ENCODE results near the genes GNB4 and FXR1.

DNA sequence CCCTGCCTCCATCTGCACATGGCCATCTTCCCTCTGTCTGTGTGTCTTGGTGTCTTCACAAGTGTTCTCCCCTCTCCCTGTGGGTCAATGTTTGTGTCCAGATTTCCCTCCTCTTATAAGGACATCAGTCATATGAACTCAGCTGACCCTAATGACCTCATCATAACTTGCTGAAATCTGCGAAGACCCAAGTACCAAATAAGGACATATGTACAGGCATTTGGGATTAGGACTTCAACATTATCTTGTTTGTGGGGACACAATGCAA, 372.6 kb upstream of the TBL1XR1 start:
- PRO-cap, result no peak

DNA sequence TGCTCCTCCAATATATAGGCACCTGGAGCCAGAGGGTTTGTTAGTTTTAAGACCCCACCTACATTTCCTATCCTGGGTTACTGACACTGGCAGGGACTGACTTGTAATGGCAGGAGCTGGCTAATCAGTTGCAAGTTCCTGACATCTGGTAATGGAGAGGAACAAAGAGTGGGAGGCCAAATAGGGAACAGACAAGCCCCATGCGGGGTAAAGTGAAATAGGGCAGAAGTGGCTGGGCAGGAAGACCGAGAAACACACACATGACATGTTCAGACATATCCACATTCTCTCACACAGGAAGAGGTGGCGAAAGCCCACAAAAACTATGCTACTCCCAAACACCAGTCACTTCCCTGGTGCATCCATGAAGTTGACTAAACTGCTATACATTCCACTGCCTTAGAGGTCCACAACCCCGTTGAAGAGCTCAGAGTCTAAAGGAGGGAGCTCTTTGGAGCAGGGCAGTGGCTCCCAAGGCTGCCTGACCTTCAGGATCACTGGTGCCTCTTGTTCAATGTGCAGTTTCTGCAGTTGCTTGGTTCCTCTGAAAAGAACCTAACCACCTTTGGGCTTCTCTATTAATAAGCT, 394.1 kb upstream of the TBL1XR1 start:
- PRO-cap, result no peak

DNA sequence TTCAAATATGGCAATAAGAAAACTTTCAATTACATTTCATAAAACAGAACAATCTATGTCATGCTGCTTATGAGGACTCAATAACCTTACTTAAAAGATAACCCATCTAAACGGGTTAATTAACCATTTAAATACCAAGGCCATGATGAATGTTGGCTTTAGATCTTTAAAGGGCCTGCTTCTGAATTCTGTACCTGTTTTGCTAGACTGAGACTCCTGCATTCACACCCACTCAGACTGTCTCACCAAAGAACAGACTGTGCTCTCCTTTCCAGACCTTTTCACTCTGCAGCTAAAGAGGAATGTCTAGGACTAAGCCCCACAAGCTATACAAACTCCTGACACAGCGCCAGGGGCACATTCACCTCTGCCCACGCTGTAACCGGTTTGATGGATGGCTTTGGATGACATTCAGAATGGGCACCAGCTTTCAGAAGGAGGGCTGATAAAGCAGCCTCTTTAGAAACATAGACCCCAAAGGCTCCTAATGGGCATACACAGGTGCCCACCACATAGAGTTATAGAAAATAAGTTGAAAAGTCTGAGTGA, 200.0 kb downstream of the KCNMB2 start:
- PRO-cap, result no peak

- PRO-cap, result unidirectional peak, plus-strand start at chr3:179093898
Observed at GRCh38 chr3:179093825-179094076, 22.1 kb upstream of the ZMAT3 start.

DNA sequence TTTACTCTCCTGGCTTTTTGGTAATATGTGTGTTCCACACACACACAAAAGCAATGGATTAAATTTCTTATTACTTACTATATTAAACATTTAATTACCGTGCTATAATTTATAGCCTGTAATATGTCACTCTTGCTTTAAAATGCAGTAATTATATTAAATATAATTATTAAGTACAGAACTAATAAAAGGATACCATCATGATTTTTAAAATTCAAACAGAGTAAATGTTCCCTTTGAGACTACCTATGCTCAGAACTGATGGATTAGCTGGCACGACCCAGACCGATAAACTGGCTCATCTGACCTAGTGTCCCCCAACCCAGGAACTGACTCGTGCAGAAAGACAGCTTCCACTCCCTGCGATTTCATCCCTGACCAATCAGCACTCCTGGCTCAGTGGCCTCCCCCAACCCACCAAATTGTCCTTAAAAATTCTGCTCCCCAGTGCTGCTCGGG, 1.4 kb upstream of the MFN1 start:
- PRO-cap, result no peak

- PRO-cap, result bidirectional peak, plus-strand start at chr3:179450990, minus-strand start at chr3:179450935; bidirectional peak, plus-strand start at chr3:179451282, minus-strand start at chr3:179451087; bidirectional peak, plus-strand start at chr3:179451727, minus-strand start at chr3:179451470
Observed at GRCh38 chr3:179450689-179451867, at the start of gene GNB4. GNB4 (minus strand) TSS chr3:179451470.

DNA sequence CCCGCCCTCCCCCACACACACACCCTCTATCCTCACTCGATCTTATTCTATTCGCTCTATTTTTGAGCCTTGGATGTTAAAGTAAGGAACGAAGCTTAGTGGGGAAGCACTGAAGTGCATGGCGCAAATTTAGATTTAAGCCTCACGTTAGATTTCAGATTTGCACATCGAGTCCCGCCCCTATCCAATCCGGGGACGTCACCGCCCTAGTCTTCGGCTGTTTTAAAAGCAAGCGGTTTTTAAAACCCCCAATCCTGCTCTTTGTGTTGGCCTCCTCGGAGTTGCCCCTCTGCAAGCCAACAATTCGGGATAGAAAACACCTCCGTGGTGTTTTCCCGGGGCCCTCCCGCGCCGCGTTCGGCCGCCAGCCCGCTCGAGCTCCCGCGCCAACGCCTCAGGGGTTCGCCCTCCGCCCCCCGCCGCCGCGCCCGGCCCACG, 334 bp upstream of the USP13 start:
- PRO-cap, result unidirectional peak, plus-strand start at position 251 of the sequence; bidirectional peak, plus-strand start outside the sequence, minus-strand start at position 396 of the sequence

DNA sequence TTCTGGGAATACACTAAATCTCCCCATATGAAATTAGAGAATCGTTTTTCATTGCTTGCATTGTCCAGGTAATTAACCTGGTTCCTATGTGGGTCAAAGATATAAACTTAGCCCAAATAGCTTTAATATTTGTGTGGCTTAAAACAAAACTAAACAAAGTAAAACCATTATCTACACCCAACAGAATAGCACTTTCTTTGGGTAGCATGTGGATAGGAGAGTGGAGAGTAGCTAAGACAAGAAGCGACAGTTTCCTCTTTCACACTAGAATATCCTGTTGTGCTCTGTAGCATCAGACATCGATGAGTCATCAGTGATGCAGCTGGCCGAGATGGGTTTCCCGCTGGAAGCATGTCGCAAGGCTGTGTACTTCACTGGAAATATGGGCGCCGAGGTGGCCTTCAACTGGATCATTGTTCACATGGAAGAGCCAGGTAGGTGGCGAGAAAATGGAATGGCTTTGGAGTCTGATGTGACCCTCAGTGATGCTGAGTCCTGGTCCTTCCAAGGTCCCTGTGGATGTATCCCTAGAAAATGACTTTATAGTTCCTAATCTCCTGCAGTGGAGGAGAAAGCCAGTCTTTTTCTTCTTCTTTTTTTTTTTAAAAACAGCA, 108.1 kb downstream of the USP13 start:
- PRO-cap, result no peak

- PRO-cap, result no peak
Observed at GRCh38 chr3:180032039-180032607, 4.6 kb downstream of the PEX5L start.

DNA sequence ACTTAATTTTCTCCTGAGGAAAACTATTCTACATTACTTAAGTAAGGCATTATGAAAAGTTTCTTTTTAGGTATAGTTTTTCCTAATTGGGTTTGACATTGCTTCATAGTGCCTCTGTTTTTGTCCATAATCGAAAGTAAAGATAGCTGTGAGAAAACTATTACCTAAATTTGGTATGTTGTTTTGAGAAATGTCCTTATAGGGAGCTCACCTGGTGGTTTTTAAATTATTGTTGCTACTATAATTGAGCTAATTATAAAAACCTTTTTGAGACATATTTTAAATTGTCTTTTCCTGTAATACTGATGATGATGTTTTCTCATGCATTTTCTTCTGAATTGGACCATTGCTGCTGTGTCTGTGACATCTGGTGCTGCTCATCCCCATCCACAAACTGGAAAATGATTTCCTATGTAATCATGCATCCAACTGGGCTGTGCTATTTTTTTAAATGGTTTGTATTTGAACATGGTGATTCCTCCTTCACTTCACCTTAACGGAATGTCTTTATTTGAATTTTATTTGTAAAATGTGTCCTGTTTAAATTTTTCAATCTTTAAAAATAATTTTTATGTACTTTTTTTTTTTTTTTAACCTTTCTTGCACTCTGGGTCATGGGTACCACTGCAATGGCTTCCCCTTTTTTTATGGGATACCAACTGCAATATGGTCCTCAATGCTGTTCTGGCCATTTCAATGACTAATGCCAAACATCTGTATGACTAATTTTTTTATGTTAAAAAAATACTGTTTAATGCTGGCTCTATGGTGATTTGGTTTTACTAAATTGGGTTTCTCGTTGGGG, 6.1 kb downstream of the TTC14 start:
- PRO-cap, result no peak

- PRO-cap, result bidirectional peak, plus-strand start at chr3:180912665, minus-strand start at chr3:180912538
Observed at GRCh38 chr3:180912158-180912828, at the start of gene FXR1. FXR1 (plus strand) TSS chr3:180912670.

DNA sequence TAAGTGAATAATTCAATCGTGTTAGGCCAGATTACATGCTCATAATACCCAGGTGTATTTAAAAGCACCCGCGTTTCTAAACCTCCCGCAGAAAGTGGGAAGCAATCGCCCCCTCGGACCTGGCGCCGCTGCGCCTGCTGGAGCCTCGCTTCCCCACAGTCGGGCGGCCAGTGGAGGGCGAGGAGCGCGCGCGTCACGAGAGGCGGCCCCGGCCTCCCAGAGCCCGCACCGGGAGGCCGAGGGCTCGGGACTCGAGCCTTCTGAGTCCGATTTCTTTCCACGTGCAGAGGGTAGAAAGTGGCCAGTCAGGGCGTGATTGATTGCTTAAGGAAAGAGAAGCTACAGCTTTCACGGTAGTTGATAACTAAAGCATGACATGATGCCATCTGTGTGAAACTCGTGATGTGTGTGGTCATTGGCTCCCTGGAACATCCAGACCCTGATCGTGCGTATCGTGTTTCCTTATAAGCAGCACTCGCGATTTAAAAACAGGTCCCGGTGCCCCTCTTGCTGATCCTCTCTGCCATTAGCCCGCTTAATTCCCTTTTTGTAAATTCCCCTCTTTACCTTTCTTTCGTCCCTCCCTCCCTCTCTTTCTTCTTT, 15.7 kb upstream of the SOX2 start:
- PRO-cap, result bidirectional peak, plus-strand start at position 198 of the sequence, minus-strand start at position 136 of the sequence

DNA sequence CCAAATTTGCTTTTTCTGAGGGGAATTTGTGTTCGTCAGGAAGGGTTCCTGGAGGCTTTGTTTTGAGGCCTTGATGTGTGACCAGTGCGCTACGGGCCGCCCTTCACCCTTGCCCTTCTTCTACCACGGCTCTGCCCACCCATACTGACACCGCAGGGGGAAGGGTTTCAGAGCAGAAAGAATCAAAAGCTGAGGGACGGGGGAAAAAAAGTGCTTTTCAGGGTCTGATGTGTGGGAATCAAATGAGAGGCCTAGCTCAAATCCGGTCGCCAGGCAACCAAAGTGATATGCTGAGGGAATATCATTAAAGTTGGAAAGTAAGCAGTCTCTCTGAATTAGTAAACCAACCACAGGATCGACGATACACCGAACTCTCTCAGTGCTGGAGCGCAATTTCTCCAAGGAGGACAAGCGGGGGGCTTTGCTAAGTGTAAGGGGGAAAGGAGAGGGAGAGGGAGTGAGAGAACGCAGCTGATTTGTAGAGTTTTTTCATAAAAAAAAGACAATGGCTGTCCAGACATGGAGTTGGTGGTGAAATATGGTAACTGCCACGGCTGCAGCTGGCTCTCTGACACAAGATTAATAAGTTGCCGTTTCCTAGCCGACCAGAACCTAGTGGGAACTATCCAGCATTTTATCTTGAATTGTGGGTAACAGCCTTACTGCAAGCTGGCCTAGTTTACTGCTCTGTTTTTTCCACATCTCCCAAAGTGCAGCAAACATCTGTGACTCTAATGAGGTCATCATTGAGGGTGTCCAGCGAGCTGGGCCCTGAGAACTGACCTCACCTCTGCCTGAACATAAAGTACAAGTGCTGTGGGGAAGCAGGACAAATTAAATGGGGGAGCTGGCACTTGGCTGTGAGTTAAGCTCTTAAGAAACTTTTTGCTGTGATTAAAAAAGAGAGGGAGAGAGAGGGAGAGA, 530.2 kb downstream of the SOX2 start:
- PRO-cap, result no peak

DNA sequence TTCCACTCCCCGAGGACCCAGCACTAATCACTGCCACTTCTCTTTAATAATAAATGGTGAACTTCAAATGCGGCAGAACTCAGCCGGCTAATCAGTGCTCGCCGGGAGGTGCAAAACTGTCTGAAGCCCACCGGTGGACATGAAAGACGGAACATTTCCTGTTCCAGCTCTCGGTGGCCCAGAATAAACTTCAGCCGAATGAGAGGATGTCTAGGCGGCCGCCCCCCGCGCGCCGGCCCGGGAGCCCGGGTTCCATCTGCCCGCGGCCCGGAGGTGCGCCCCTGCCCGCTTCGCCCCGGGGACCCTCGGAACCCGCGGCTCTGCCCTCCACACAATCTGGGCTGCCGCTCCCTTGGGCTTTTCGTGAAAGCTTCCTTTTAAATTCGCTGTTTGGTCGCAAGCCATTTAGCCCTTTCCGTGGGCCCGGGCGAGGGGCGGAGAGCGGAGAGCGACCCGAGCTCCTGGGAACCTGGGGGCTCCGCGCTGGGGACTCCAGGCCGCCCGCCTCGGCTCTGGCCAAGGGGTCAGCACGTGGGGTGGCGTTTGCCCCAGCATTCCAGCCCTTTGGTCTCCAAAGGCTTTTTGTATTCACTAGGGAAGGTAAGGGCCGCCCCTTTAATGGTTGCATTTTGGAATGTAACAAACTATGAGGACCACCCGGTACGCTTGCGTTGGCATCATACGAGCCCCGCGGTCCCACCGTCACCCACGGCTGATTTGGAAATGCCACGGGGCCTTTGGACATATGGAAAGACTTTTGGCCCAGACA, 110.6 kb upstream of the ATP11B start:
- PRO-cap, result no peak

DNA sequence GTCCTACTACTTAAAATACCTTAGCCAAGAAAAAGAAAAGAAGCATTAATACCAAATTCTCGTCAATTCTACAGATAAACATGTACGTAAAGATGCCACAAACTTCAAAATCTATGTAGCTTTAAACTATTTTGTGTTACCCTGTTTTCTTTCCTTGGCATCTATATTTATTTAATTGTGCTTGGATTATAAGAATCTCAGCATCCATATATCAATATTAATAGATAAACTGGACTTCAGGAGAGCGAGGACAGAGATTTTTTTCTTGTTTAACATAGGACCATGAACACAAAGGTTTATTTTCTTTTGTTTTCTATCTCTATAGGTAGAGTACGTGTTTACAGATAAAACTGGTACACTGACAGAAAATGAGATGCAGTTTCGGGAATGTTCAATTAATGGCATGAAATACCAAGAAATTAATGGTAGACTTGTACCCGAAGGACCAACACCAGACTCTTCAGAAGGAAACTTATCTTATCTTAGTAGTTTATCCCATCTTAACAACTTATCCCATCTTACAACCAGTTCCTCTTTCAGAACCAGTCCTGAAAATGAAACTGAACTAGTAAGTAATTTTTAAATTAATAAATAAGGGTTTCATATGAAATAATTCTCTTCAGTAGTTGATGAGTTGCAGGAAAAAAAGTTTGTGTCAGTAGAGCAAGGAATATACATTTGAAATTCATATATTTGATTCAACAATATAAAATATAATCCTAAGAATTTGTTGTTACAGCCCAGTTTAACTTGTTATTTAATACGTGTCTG, 72.0 kb downstream of the ATP11B start:
- PRO-cap, result no peak

- PRO-cap, result no peak
Observed at GRCh38 chr3:182869073-182869497, 75.8 kb downstream of the ATP11B start.

DNA sequence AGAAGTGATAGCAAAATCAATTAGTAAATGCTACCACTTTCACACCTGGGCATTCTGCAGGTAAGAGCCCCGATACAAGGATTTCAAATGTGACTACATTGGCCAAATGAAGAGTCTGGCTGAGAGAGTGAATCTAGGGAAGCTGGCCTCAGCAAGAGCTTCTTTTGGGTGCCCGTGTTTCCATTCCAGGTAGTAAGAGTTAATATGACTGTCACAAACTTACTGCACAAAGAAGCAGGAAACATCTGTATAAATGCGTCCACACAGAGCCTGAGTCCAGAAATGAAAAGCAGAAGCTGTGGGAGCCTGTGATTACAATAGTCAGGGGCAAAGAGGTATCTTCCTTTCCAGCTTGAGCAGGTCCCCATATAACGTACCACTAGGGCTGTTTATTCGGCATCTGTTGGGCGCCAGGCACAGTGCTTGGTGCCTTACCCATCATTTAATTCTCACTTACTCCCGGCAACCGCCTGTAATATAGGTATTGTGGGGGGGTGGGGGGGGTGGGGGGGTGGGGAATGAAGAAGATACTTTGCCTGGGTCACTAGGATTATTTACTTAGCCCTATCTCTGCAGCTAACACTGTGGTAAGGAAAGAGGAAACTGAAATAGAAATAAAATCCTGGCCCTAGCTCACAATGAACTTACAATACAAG, 40.5 kb upstream of the B3GNT5 start:
- PRO-cap, result unidirectional peak, plus-strand start at position 279 of the sequence; unidirectional peak, plus-strand start at position 399 of the sequence

- PRO-cap, result no peak
Observed at GRCh38 chr3:183224382-183224922, 28.6 kb upstream of the B3GNT5 start.

- PRO-cap, result no peak
Observed at GRCh38 chr3:183255209-183256018, 2.4 kb downstream of the B3GNT5 start.

DNA sequence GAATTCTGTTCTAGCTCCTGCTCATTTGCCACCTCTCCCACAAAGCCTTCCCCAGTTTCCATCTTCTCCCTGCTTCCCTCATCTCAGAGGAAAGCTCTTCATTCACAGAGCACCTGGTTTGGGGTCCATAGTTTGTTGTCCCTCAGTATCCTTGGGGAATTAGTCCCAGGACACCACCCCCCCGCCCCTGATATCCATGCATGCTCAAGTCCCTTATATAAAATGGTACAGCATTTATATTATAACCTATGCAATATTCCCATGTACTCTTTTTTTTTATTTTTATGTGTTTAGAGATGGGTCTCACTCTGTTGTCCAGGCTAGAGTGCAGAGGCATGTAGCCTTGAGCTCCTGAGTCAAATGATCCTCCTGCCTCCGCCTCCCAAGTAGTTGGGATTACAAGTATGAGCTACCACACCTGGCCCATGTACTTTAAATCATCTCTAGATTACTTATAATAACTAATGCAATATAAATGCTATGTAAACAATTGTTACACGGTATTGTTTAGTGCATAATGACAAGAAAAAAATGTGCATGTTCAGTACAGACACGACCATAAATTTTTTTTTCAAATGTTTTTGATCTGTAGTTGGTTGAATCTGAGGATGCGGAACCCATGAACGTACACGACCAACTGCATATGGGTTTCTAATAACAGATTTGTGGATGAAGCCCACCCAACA, 5.6 kb downstream of the B3GNT5 start:
- PRO-cap, result no peak